Islet of Langerhans (tissue), 1 donor: ENCODE results near the genes SLC25A30, ESD and NUDT15.

DNA sequence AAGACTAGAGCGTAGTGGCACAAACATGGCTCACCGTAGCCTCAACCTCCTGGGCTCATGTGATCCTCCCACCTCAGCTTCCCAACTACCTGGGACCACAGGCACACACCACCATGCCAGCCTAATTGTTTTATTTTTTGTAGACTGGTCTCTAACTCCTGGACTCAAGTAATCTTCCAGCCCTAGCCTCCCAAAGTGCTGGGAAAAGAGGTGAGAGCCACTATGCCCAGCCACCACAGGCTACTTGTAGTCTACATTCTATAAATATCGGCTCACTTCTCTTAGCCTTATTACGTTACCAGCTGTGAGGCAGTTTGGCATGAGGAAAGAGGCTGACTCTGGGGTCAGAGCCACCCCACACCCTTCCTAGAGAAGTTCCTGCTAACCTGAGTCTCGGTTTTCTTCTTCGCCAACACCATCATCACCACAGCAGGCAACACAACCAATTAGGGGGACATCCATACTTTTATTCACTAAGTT lies 6.0 kb downstream of the SLC25A30 start:
- RRBS: no CpG with 5 or more reads among the region's 6 CpGs

- RRBS: 6% methylated on average over 22 of the region's 82 CpGs
These were observed at the start of gene SLC25A30 for GRCh38 chr13:45417515-45418639. Gene SLC25A30 (minus strand): TSS chr13:45418373.

DNA sequence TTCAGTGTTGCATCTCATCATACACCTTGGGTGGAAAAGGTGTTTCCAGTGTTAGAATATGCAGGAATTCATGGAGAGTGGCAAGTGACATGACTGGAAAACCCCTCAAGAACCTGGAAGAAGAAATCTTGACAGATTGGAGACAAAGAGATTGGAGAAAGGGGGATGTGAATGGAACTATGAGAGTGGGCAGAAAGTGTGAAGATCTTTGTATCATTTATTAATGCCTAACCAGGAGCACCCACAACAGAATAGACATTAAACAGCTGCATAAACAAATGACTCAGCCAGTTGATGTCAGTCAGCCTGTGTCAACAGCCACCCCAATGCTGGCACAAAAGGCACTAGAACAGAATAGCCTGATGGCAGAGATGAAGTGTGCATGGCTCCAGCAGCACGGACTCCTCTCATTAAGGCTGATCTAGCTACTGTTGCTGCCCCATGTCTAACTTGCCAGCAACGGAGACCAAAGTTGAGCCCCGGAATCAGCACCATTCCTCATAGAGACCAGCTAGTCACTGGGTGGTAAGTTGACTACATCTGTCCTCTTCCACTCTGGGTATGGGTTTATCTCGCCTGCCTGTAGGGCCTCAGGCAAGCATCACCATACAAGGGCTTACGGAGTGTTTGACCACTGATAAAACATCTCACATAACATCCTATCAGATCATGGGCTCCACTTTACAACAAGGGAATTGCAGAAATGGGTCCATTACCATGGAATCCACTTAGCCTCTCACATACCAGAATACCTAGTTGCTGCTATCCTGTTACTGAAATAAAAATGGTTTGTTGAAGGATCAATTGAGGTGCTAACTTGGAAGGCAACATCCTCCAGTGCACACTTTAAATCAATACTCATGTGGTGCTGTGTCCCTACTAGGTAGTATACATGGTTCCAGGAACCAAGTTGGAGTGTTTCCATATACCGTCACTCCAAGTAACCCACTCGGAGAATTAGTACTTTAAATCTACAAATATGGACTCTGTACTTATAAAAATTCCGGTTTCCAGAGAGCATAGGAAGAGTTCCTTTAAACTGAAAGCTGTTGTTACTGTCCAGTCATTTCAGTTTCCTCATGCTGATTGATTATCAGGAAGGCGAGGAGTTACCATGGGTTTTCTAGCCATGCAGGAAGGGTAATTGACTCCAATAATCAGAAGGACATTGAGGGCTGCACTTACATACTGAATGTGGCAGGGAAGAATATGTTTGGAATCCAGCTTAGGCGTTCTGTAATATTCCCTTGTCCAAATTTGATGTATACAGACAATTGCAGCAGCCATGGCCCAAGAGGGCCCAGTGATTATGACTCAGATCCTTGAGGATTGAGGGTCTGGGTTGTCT lies 7.5 kb downstream of the CPB2 start:
- RRBS: no CpG with 5 or more reads among the region's 10 CpGs

DNA sequence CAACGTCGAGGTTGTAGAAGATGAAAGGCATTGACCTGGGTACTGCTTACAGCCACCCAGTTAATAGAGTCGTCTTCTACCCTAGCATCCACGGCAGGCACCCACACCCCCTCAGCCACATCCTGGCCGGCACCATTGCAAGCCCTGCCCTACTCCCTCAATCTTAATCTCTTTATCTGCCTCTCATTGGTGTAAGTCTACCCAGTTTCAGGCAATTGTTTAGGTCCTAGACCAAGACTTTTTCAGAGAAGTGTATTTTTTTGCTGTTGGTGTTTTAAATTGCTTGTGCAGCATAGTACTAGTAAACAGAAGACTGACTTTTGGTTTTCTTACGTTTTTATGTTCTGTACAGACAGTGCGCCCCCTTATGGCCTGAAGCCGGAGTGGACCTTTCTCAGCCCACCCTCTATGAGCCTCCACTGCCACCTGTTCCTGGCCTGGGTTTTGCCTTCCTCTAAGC lies 2.3 kb upstream of the LCP1 start:
- RRBS: no CpG with 5 or more reads among the region's 8 CpGs

DNA sequence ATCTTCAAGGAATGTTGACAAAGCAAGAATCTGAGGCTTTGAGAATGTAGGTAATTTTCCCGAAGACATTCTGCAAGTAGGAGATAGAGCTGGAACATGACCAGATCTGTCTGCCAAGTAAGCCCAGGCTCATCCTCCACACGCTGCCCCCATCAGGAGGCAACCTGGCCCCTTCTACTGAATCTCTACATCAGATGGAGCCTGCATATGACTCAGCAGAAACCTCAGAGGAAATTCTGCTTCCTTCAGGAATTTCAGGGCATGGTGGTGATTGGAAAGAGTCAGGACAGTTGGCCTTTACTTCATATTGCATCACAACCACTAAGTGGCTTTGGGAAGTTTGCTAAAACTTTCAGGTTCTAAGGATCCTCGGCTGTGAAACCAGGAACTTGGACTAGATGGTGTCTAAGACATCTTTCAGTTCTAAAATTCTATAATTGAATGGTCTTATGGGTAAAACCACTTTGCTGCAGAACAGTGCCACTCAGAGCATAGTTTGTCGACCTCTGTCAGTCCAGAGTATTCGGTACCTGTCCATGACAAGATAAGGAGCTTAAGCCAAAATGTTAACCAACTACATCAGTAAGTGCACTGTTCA lies 85.3 kb downstream of the LRRC63 start:
- RRBS: no CpG with 5 or more reads among the region's 5 CpGs

GRCh38 chr13:46385584-46386167 lies 1.4 kb downstream of the RUBCNL start:
- RRBS: 48% methylated on average over 6 of the region's 10 CpGs

DNA sequence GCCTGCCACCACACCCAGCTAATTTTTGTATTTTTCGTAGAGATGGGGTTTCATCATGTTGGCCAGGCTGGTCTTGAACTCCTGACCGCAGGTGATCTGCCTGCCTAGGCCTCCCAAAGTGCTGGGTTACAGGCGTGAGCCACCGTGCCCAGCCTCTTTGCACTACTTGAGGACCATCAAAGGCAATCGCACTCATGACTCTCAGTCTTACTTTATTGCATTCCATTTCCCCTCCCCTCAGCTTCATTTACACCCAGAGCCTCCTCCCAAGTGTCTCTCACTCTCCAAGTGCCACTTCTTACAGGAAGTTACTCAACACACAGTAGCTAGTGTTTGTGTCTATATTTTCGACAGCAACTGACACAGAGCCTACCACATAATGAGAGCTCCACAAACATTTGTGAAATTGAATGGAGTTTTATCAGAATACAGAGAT lies 16.8 kb upstream of the RUBCNL start:
- RRBS: no CpG with 5 or more reads among the region's 6 CpGs

DNA sequence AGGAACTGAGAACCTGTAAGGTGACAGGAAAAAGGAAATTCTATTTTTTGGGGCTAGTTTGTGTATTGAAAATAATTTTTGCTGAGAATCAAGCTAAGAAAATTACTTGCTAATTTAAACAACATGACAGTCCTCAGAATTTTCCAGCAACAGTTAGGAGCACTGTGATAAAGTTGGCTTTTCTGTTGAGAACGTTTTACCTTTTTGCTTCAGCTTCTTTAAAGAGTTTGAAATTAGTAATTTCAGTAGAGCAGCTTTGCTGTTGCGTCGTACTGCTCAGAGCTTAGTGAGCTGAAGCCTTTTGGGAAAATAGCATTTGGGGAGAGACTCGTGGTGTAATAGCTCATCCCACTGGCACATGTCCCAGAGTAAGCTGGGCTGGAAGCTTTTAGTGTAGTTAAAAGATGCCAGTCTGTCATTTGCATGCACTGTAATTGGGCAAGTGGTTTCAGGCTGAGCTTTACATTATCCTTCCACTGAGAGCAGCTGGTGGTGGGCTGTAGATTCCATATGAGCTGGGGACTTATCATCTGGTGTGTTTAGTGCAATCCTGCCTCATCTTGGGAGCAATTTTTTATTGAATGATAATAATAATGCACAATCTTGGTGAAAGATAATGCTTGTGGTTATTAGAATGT lies 69.8 kb downstream of the LRCH1 start:
- RRBS: no CpG with 5 or more reads among the region's 4 CpGs

DNA sequence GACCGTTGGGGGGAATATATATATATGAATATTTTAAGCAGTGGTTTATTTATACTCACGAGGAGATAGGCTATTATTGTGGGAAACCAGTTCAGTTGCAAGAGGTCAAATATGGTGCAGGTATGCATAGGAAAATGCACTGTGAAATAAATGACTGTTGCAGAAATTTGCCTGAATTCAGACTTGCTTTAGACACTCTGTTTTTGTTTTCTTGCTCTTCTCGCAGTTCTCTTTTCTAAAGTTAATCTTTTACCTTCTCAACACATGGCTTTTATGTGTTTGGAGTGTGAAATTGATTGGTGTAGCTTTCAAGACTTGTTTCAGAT lies 109.7 kb downstream of the LRCH1 start:
- RRBS: no CpG with 5 or more reads among the region's 3 CpGs

- RRBS: no CpG with 5 or more reads among the region's 1 CpG
These were observed 110.2 kb downstream of the LRCH1 start for GRCh38 chr13:46663056-46663648.

DNA sequence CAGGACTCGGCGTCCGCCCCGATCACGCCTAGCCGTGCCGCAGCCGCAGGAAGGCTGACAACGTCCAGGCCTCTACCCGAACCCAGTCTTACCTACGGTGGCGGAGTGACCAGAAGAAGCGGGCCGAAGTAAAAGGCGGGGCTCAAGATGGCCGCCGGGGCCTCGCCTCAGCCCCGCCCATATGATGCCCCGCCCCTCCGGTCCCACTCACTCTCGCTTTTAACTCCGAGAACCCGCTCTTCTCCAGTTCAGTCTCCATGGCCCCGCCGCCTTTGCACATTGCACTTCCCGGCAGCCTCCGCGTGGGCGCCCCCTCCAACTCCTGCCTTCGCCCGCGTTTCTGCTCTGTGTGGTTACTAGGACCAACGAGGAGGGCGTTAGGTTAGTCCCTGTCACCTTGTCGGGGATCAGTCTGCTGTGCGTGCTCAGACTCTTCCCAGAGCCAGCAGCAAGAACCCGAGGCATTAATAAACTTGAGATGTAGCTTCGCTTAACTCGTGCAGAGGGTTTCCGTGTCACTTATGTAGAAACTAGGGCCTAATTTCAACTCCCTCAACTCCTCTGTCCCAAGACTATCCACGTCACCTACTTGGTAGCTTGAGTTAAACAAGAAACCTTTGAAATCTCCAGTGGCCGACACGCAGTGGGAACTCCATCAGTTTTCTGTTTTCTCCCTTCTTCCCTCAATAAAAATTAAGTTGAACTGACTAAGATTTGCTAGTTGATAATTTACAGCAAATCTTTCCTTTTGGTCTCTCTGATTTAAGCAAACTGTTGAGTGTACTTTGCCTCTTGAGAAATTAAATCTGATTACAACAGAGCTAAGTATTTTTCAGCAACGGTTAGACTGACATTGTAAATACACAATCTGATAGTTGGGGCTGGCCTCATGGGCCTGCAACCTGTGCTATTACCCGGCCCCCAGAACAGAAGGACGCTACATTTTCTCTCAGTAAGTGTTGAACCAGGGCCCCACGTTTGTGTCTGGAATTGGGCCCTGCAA lies at the start of gene ESD:
TSS of gene ESD (minus strand) at position 149 of the 1,003 bp plus-strand sequence.
- RRBS: 4% methylated on average over 10 of the region's 48 CpGs

DNA sequence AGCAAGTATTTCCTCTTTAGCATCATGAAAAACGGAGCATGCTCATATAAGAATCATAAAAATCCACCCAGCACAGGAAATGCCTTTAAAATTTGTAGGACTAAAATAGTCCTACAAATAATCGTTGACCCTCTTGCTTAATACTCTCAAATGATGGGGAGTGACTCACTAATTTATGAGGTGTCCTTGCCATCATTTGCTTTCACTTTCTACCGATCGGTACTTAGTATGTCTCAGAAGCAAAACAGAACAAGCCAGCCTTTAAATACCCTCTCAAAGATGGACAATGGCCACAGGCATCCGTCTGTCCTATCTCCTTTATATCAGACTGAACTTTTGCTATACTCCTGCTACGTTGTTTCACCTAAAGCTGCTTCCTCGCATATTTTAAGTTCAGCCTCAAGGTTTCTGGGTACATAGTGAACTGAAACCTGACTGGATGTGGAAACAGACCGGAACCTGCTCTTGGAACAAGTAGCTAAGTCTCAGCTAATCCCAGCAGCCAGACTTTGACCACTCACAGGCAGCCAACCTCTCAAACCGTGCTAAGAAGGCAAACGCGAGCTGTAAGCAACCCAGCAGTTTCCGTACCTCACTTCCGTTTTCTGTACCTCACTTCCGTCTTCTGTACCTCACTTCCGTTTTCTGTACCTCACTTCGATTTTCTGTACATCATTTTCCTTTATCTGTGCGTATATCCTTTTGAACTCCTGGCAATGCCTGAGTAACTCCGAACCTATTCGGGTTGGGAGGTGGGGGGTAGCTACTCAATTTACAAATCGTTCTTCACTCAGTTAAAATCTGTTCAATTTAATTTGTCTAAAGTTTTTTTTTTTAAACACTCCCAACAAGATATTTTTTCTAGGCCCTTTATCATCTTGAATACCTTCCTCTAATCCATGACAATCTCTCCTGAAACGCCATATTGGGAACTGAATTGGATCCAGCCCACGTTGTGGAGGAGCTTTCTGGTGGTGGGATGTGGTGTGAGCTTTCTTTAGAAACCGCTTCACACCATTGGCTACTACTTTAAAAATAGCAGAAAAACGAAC lies 96.9 kb downstream of the SUCLA2 start:
- RRBS: no CpG with 5 or more reads among the region's 24 CpGs

GRCh38 chr13:48001950-48002464 lies 934 bp upstream of the SUCLA2 start:
- RRBS: no CpG with 5 or more reads among the region's 7 CpGs

DNA sequence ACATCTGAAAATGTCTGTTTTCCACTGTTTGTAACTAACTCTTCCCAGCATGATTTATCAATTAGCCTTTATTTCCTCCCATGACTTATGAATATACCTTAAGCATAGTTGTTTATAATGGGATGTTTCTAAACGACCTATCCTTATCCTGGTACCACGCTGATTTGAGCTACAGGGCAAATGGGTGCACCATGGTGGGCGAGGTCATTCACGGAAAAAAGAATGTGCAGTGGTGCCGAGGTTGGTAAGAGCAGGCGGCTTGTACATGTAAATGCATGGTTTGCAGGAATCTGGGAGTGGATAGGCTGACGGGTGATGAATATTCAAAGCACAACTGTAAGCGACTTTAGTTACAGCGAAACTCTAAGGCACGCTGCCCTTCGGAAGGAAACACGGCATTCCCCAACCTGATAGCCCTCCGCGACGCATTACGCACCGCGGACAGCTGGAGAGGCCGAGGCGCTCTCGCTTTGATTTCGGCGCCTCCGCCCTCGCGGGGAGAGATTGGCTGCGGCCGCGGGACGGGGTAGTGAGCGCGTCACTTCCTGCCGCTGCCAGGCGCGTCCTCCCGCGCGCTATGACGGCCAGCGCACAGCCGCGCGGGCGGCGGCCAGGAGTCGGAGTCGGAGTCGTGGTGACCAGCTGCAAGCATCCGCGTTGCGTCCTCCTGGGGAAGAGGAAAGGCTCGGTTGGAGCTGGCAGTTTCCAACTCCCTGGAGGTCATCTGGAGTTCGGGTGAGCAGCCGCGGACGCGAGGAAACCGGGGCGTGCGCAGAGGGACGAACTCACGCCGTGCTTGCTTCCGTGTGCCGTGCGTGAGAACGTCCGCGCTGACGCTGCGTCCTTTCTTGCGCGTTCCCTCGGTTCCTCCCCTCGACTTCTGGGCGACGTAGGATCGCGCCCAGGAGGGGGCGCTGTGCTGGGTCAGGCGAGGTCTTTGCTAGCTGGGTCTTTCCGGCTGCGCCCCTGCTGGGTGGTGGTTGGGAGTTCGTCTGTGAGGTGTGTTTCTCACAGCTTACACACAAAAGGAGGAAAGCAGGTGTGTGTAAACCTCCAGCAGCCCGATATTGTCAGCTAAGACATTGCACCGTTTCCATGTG lies at the start of gene NUDT15:
TSS of gene NUDT15 (plus strand) at position 557 of the 1,100 bp plus-strand sequence.
- RRBS: no CpG with 5 or more reads among the region's 86 CpGs

DNA sequence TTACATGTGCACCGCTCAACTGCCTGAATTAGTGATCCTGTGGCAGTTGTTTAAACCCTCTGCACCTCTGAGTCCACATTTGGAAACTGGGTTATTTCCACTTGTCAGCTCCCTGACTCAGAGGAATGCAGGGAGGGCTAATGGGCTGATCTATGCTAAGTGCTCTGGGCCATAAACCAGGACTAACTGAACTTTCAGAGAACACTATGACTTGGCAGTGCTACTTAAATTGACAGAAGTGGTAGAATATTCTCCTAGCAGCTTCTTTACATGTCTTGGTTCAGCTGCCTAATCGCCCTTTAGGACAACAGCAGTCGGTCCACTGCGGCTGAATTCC lies 26.9 kb upstream of the MED4 start:
- RRBS: no CpG with 5 or more reads among the region's 4 CpGs

DNA sequence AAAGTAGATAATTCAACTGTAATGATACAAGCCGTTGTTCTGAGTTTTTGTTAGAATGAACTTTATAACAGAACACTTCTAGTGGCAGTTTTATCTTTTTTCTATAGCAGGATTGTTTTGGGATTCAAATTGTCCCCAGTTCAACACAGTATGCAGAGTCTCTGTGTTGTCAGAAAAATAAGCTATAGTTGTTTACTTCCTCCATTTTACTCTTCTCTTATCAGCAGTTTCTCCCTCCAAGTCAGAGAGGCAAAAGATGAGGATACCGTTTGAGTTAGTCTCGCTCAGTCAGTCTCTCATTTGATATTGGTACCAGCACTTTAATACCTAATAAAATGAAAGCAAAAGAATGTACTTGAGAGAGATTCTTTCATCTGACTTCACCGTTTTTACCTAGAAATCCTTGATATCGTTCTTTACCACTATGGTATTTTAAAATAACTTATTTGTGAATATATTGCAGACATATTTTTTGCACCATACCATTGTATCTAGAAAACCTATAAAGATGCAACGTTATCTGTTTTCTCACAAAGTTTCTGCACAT lies 54.4 kb downstream of the LPAR6 start:
- RRBS: no CpG with 5 or more reads among the region's 6 CpGs

DNA sequence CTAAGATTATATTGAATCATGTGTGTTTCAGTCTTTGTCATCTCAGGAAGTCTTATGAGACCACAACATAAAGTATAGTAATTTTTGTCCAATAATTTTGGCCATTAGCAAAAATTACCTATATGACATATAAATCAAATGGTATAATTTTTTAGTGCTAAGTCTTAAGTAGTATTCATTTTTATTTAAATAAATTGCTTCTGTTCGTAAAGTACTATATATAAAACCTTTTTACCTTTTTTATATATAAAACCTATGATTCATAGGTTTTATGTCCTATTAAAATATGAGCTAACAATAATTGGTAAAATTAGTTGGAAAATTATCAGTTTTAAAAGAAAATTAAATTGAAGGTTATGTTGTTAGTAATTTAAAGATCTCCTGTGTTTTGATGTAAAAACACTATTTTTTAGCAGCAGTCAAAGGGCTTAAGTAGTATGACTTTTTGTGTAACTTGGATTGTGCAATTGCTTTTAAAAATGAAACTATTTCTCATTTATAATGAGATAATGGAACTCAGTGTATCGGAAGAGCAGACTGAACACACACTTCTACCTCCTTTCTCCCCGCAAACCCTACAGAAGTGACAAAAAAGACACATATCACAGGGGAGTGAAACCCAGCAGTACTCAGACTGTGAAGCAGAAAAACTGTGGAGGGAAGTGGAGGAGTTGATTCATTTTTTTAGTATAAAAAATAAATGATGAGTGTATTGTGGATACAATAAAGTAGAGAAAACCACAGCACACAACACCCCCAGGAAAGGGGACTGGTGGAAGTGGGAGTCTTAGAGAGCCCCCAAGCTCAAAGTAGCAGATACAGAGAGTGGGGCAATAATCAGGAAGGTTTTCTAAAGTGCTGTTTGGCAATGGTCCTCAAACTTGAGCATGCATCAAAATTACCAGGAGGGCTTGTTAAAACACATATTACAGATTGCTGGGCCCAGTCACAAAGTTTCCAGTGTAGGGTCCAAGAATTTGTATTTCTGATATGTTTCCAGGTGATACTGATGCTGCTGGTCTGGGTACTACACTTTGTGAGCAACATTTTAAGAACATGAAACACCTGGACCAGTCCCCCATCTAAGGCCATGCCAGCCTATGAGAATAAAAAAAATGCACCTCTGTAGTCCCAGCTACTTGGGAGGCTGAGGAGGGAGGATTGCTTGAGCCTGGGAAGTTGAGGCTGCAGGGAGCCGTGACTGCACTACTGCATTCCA lies 9.8 kb downstream of the LPAR6 start:
- RRBS: no CpG with 5 or more reads among the region's 4 CpGs

GRCh38 chr13:48464824-48465496 lies 52.0 kb upstream of the LPAR6 start:
- RRBS: no CpG with 5 or more reads among the region's 4 CpGs

- RRBS: no CpG with 5 or more reads among the region's 1 CpG
These were observed 761 bp downstream of the CYSLTR2 start for GRCh38 chr13:48654478-48654901.